H7 (cell line): ENCODE results near the gene LMLN.

- RAMPAGE, long total RNA: no peak
These were observed 18.3 kb downstream of the NRROS start for GRCh38 chr3:196657610-196658347.

GRCh38 chr3:196665878-196666561, 26.5 kb downstream of the NRROS start:
- RAMPAGE, long total RNA: no peak

DNA sequence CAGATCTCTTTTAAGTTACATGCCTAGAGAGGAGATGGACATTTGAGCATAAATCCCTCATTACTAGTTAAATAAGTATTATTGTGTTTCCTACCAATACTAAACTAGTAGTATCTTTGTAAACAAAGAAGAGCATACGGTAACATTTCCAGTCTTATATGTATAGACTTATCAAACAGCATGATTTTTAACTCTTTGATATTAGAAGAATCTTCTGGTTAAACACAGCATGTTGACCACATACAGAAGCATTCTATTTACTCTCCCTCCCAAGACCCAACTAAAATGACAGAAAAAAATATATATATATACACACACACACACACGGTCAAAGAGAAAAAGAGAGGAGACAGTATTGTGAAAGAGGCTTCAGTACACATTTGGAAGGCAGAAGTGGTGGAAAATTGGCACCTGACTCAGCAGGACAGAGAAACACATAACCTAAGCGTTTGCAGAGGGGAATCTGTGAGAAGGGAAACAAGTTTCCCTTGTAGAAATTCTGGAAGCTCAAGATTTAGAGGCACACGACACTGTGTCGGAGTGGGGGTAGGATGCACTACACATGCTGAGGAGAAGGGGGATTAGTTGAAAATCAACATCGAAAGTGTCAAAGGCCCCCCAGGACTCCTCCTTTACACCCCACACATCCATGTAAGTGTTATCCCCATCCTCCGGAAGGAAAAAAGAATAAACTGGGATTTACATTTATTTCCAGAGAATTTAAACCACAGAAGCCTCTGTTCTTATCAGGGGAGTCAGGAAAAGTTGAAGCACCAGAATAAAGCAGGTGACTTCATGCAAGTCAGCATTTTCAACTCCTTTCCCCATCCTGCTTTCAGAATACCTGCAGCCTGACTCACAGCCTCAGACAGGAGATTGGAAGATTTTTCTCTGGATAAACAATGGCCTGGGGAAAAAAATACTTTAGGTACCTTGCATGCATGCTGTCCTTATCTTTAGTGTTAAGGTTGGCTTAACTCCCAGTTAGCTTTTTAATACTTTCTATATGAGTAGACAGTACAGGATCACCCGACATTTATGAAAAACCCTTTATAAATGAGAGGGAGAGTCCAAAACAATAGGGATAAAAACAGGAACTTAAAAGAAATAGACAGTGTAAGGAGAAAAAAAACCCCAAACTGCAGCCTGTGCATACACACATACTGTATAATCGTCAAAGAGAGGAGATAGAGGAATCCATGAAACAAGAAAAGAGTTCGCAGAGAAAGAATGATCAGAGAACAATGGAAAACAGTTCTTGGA, 53.3 kb downstream of the PAK2 start:
- RAMPAGE, long total RNA: no peak

- RAMPAGE, long total RNA: no peak
These were observed 26.9 kb downstream of the NCBP2 start for GRCh38 chr3:196915318-196915854.

GRCh38 chr3:196920654-196921250, 21.6 kb downstream of the NCBP2 start:
- RAMPAGE, long total RNA: no peak

GRCh38 chr3:196978791-196979178, 10.2 kb upstream of the PIGZ start:
- RAMPAGE, long total RNA: no peak

DNA sequence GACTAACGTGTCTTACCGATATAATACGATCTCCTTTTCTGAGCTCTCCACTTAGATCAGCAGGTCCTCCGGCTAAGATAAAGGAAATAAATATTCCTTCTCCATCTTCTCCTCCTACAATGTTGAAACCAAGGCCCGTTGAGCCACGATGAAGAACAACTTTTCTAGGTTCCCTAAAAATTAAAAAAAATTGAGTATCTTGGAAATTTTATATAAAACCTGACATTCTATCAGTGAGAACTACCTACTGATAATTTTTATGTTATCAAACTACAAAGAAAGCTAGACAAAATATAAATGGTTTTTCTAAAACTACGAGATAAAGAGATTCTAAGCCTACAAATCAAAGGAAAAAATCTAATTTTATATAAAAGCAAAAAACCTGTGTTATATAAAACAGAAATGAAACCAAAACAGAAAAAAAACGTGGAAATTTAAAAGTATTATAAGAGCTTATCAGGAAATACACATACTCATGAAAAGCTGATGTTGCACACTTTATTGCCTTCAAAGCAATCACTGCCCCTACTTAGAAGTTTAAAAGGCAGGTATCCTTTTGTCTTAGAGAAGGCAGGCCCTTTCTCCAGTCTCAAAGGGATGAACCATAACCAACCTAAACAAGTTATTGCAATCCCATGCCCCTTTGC, 86.4 kb upstream of the MELTF start:
- RAMPAGE, long total RNA: no peak

DNA sequence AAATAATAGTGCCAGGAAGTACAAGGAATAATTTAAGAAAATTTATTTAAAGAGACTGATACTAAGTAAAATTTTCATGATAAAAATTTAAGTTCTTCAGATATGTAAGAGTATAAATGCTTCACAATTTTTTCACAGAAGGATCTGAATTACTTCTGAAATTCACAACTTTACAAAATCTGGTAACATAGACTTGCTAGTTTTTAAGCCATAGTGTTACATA, 123.2 kb downstream of the DLG1 start:
- RAMPAGE, long total RNA: no peak

- RAMPAGE, long total RNA: no peak
These were observed 71.5 kb downstream of the BDH1 start for GRCh38 chr3:197484248-197484717.

GRCh38 chr3:197494847-197495255, 60.9 kb downstream of the BDH1 start:
- RAMPAGE, long total RNA: no peak

DNA sequence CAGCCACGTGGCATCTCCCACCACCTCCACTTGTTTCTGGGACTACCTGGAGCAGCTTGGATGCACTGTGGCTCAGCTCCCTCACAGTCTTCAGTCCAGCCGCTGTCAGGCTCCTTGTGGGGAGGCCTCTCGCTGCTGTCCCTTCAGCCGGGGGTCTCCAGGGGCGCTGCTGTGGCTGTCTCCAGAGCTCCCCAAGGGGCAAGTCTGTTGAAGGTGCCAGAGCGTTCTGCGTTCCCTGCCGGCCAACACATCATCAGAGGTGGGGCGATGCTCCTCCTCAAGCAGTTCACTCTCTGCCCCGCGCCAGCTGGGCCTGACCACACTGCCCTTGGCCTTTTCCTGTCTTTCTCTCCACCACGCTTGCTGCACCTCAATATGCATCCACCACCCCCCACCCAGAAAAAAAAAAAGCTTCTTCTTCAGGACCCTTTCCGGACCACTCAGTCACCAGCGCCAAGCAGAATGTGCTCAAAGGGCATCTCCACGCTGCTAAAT, 47.8 kb upstream of the BDH1 start:
- RAMPAGE, long total RNA: no peak

DNA sequence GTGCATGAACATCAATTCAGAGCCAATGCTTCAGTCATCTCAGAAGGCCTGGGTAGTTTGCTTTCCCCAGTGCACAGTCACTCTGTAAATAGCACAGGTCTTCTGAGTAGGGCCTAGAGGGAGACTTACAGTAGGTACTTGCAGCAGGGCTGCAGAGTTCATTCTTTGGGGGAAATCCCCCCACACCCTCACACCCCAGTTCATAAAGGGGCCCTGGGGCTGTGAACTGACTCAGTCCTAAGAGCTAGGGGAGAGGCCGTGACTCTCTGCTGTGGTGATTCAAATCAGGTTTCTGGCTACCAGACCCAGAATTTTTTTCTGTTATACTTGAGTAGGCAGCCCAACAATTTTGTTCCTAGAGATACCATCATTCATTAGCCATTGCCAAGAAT, 43.4 kb upstream of the RPL35A start:
- RAMPAGE, long total RNA: no peak

- RAMPAGE, long total RNA: start-site peak on the plus strand at chr3:197960222-197960237, 11 reads
These were observed at the start of gene LMLN for GRCh38 chr3:197960144-197960988. Gene LMLN (plus strand): TSS chr3:197960217.

- RAMPAGE, long total RNA: no peak
These were observed 78.9 kb downstream of the LMLN start for GRCh38 chr3:198038863-198039432.

GRCh38 chr3:198153014-198153571, 193.1 kb downstream of the LMLN start:
- RAMPAGE, long total RNA: no peak